A549 (cell line): Measurements from ENCODE around the genes RFX2, ACSBG2, PSPN, TNFSF9 and ADGRE1.

GRCh38 chr19:6065585-6066293 is 44.6 kb downstream of the RFX2 start:
- PRO-cap = no peak
CAGE:
- cytosol, long polyA plus RNA = no peak
- long polyA plus RNA = no peak
- nucleus, long polyA plus RNA = no peak

DNA sequence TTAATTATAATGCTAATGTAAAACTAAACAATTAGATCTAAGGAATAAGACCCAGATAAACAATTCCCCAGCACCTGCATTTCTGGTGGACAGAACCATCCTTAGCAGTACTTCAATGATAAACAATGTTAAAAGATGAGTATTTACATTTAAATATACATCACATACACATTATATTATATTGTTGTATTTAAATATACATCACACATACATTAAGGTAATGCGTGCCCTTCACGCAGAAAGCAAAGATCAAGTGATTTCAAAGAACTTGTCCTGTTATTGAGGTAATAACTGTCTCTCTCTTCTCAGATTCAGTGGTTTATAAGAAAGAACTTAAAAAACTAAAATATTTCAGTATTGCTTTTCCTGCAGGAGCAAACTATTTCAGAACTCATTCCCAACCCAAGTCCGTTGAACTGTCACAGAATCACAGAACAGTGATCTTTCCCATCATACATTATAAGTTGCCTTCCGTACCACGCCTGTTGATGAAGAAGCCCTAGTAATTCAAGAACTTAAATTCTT is 2.5 kb downstream of the RFX2 start:
- PRO-cap = no peak
CAGE:
- cytosol, long polyA plus RNA = no peak
- long polyA plus RNA = no peak
- nucleus, long polyA plus RNA = no peak

- PRO-cap = bidirectional peak, plus-strand start at chr19:6110833, minus-strand start at chr19:6110473
CAGE:
- cytosol, long polyA plus RNA = no peak
- long polyA plus RNA = no peak
- nucleus, long polyA plus RNA = no peak
Observed at GRCh38 chr19:6109626-6110689, at the start of gene RFX2. Gene RFX2, minus strand, starts transcription at chr19:6110500.

- PRO-cap = no peak
CAGE:
- cytosol, long polyA plus RNA = no peak
- long polyA plus RNA = no peak
- nucleus, long polyA plus RNA = no peak
Observed at GRCh38 chr19:6135425-6135739, at the start of gene ACSBG2. Gene ACSBG2, plus strand, starts transcription at chr19:6135667.

DNA sequence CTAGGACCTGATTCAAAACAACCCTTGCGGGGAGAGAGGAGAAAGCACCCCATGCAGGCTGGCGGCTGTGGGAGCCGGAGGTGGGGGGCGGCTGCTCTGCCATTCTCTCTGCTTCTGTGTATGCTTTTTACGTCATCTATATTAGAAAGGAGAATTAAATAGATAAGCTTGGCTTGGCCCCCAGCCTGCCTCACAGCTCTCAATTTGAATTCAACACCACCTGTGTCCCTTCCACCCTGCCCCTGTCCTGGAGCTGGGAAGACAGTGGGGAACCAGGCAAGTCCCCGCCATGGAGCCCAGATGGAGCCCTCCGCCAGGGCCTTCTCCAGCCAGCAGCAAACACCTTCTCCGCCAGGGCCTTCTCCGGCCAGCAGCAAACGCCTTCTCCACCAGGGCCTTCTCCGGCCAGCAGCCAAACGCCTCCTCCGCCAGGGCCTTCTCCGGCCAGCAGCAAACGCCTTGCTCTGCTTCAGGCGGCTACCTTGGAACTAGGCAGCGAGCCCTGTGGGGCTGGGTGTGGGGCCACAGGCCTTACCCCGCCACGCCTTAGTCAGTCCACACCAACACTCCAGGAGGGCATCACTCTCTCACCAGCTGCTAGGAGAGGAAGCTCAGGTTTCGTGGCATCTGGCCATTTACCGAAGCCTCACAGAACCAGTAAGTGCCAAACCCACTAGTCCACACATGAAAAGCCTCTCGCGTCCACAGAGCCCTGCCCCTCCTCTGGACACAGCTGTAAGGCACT is 41.2 kb downstream of the MLLT1 start:
- PRO-cap = no peak
CAGE:
- cytosol, long polyA plus RNA = no peak
- long polyA plus RNA = no peak
- nucleus, long polyA plus RNA = no peak

- PRO-cap = no peak
CAGE:
- cytosol, long polyA plus RNA = no peak
- long polyA plus RNA = no peak
- nucleus, long polyA plus RNA = no peak
Observed at GRCh38 chr19:6270570-6270845, 9.3 kb downstream of the MLLT1 start.

DNA sequence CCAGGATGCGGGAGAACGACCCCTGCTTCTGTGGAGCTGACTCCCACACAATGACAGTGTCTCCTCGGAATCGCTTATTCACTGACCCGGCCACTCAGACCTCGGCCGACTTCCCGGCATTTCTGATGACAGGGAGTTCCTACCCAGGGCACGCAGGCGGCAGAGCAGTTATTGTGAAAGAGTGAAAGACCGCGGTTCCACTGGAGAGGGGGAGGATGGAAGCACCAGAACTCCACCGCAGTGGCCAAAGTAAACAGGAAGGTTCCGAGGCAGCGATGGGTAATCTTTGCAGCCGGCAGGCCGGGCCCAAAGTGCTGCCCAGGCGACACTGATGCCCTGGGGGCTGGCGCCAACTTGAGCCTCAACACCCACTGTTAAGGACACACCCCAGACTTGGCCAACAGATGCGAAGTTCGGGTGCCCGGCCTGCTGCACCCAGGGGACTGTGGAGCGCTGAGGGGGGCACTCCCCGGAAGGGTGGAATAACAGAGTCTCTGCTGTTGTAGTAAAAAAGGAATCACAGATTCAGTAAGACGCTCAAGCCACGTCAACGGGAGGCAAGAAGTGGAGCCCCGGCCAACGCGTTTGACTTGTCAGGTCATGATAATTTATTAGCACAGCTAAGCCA is 5.9 kb downstream of the MLLT1 start:
- PRO-cap = no peak
CAGE:
- cytosol, long polyA plus RNA = no peak
- long polyA plus RNA = no peak
- nucleus, long polyA plus RNA = no peak

GRCh38 chr19:6373404-6373774 is 795 bp downstream of the ALKBH7 start:
- PRO-cap = no peak
CAGE:
- cytosol, long polyA plus RNA = no peak
- long polyA plus RNA = no peak
- nucleus, long polyA plus RNA = no peak

- PRO-cap = no peak
CAGE:
- cytosol, long polyA plus RNA = no peak
- long polyA plus RNA = no peak
- nucleus, long polyA plus RNA = no peak
Observed at GRCh38 chr19:6375459-6375993, at the start of gene PSPN. Gene PSPN, minus strand, starts transcription at chr19:6375933.

- PRO-cap = no peak
CAGE:
- cytosol, long polyA plus RNA = no peak
- long polyA plus RNA = no peak
- nucleus, long polyA plus RNA = no peak
Observed at GRCh38 chr19:6383069-6383543, 7.4 kb upstream of the PSPN start.

- PRO-cap = no peak
CAGE:
- cytosol, long polyA plus RNA = no peak
- long polyA plus RNA = no peak
- nucleus, long polyA plus RNA = no peak
Observed at GRCh38 chr19:6418197-6418902, 6.3 kb downstream of the KHSRP start.

GRCh38 chr19:6505334-6505689 is 3.2 kb upstream of the TUBB4A start:
- PRO-cap = no peak
CAGE:
- cytosol, long polyA plus RNA = no peak
- long polyA plus RNA = no peak
- nucleus, long polyA plus RNA = no peak

DNA sequence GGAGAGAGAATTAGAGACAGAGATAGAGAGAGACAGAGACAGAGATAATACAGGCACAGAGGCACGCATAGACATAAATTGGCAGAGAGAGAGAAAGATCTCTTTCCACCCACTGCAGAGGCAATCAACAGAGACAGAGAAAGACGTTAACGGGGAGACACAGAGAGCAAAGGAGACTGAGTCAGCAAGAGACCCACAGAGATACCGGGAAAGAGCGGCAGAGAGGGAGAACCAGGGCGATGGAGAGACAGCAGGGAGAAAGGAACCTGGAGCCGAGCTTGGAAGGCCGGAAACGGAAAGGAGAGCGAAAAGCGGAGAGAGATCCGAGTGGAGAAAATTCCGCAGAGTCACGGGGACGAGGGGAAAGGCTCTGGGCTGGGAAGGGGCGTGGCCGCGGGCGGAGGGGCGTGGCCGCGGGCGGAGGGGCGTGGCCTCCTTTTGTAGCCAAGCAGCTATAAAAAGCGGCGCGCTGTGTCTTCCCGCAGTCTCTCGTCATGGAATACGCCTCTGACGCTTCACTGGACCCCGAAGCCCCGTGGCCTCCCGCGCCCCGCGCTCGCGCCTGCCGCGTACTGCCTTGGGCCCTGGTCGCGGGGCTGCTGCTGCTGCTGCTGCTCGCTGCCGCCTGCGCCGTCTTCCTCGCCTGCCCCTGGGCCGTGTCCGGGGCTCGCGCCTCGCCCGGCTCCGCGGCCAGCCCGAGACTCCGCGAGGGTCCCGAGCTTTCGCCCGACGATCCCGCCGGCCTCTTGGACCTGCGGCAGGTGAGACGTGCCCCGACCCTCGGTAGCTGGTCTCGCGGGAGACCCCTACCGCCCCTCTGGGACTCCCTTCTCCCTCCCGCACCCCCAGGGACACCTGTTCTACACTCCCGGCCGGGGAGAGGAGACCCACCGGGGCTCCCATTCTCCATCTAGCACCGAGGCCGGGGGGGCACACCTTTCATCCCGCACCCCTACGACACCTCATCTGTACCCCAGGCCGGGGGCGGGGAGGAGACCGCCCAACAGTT is at the start of gene TNFSF9:
TNFSF9 (plus strand) TSS at position 484 of the 1,009 bp plus-strand sequence.
- PRO-cap = bidirectional peak, plus-strand start at position 484 of the sequence, minus-strand start at position 294 of the sequence
CAGE:
- cytosol, long polyA plus RNA = no peak
- long polyA plus RNA = no peak
- nucleus, long polyA plus RNA = no peak

GRCh38 chr19:6600746-6600945 is 9.7 kb upstream of the CD70 start:
- PRO-cap = no peak
CAGE:
- cytosol, long polyA plus RNA = no peak
- long polyA plus RNA = no peak
- nucleus, long polyA plus RNA = no peak

- PRO-cap = no peak
CAGE:
- cytosol, long polyA plus RNA = no peak
- long polyA plus RNA = no peak
- nucleus, long polyA plus RNA = no peak
Observed at GRCh38 chr19:6690379-6690891, 20.5 kb upstream of the TNFSF14 start.

- PRO-cap = no peak
CAGE:
- cytosol, long polyA plus RNA = no peak
- long polyA plus RNA = no peak
- nucleus, long polyA plus RNA = no peak
Observed at GRCh38 chr19:6726055-6726501, 5.6 kb upstream of the C3 start.

DNA sequence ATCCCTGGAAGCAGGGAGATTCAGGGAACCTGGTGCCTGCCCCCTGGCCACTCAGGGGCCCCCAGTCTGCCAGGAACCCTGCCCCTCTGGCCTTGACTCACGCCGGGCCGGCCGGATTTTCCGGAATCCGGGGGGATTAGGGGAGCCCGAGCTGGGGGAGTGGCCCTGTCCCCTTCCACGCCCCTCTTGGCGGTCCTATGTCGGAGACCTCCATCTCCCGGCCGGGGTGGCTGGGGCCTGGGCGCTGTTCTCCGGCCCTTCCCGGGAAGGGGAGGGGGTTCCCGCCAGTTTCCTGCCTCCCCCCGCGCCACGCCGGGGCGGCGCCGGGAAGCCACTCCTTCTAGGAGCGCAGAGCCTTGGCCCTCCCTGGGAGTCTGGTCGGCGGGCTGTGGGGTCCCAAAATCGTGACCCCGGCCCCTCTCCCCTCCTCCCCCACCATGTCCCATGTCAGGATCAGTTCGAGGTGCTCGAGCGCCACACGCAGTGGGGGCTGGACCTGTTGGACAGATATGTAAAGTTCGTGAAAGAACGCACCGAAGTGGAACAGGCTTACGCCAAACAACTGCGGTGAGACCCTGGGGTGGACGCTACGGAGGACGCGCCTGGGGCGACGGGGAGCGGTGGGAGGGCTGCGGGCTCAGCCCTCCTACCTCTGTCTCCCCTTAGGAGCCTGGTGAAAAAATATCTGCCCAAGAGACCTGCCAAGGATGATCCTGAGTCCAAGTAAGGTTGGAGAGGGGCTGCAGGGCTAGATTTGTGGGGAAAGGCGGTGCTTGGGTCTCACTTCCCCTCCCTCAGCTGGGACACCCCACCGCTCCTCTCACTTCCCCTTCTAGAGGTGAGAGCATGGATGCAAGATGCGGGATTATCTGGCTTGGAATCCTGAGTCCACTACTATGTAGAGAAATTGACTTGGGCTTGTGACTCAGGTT is 1.3 kb downstream of the TRIP10 start:
- PRO-cap = no peak
CAGE:
- cytosol, long polyA plus RNA = no peak
- long polyA plus RNA = start-site peak on the plus strand centred at position 512 of the sequence, 379 bp wide, 100 and 65 reads in 2 replicates
- nucleus, long polyA plus RNA = no peak

GRCh38 chr19:6760509-6761313 is 6.5 kb downstream of the SH2D3A start:
- PRO-cap = no peak
CAGE:
- cytosol, long polyA plus RNA = no peak
- long polyA plus RNA = no peak
- nucleus, long polyA plus RNA = no peak

GRCh38 chr19:6802306-6802991 is 29.9 kb downstream of the VAV1 start:
- PRO-cap = no peak
CAGE:
- cytosol, long polyA plus RNA = no peak
- long polyA plus RNA = no peak
- nucleus, long polyA plus RNA = no peak

- PRO-cap = no peak
CAGE:
- cytosol, long polyA plus RNA = no peak
- long polyA plus RNA = no peak
- nucleus, long polyA plus RNA = no peak
Observed at GRCh38 chr19:6887240-6887653, at the start of gene ADGRE1. Gene ADGRE1, plus strand, starts transcription at chr19:6887579.